SEM (cell line): ENCODE data around the genes NR0B1, CFAP47, LANCL3 and SYTL5.

- PRO-cap, result no peak
These were observed 114.4 kb downstream of the POLA1 start for GRCh38 chrX:24808035-24808699.

DNA sequence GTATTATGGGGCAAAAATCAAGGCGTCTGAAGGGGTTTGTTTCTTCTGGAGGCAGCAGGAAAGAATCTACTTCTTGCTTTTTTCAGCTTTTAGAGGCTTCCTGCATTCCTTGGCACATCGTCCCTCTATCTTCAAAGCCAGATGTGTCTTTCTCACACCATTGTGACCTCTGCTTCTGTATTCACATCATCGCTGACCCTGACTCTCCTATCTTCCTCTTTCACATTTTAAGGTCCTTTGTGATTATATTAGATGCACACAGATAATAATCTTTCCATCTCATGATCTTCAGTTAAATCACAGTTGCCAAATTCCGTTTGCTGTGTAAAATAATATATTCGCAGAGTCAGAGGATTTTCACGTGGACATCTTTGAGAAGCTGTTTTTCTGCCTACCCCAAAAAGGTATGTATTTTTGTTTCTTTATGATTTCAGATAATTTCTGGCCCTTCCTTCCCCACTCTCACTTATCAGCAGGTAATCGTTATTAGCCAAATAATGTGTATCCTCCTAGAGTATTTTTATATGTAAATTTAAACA, 112.6 kb downstream of the PPP4R3C start:
- PRO-cap, result no peak

DNA sequence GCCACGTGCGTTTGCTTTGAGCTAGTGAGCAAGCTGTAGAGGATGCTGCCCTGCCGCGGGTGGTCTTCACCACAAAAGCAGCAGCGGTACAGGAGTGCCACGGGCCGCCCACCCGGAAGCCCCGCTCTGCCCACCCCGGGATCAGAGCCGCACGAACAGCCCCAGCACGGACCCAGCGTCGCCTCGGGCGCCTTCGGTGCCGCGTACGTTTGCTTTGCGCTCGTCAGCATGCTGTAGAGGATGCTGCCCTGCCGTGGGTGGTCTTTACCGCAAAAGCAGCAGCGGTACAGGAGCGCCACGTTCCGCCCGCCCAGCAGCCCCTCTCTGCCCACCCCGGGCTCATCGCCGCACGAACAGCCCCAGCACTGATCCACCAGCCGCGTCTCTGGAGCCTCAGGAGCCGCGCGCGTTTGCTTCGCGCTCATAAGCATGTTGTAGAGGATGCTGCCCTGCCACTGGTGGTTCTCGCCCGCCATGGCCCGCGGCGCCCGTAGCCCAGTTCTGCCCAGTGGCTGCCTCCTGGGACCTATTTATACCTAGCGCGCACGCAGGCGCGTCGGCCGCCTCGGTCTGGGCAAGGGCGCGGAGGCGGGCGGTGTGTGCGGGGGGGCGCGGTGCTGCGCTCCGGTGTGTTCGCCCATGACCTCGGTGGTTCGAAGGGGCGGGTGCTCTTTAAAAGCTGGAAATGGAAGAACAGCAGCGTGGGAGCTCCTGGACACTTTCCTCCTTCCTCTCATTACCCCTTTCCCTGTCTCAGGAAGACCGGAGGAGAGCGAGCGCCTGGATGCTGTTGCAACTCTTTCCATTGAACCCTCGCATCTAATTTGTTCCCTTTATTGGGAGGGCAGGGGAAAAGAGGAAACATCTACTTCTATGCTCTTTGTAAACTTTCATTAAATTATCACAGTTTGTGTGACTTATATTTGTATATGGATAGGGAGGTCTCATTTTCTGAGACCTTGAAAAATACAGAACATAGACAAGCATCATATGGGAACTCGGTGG, at the start of gene NR0B1:
TSS of gene NR0B1 (minus strand) at position 503 of the 1,005 bp plus-strand sequence.
- PRO-cap, result no peak

DNA sequence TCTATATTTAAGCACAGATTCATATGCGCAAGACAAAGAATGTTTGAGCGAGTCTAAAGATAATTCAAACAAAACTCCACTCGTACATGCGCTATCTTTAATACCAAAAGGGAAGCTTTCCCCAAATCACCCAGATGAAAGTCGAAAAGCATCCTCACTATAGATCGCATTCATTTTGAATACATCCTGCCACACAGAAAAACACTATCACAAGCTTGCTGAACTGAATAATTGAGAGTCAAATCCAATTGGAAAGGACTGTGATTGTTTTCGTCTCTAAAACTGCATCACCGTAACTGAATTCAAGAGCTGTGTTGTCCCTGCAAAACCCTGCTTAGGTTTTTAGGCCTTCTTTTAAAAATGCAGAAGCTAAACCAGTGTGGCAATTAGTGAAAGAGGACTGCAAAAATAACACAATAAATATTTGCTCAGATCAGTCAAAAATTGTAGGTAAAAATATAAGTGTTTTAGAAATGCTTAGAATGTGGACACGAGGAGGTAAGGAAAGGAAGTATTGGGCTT, 586 bp downstream of the TASL start:
- PRO-cap, result no peak

DNA sequence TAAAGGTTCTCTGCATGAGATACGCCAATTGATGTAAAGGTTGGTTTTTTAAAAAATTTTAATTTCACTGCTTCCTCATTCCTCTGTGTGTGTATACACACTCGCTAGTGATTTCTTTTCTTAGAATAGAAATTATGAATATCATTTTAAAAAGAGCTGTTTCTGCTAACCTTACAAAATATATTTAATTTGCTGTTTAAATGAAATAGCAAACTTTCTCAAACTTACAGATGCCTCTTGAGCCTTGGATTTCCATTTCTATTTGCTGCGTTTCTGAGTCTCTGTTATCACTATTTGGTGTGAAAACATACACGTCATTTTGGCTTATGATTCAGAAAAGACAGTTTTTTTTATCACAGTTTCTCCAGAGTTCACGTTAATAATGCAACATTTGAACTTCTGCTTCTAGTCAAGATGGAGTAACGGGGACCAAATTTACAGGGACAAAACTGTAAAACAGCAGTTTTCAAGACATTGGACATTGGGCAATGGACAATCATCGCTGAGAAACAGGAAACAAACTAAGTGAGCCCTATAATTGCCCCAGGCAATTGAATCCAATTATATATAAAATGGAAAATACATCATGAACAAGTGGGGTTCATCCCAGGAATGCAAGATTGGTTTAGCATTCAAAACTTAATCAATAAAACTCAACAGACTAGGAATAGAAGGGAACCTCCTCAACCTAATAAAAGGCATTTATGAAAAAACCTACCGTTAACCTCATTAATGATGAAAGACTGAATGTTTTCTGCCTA, 36.1 kb upstream of the TASL start:
- PRO-cap, result no peak

- PRO-cap, result no peak
These were observed 32.2 kb upstream of the GK start for GRCh38 chrX:30620990-30621496.

GRCh38 chrX:30668210-30668995, 15.2 kb downstream of the GK start:
- PRO-cap, result no peak

DNA sequence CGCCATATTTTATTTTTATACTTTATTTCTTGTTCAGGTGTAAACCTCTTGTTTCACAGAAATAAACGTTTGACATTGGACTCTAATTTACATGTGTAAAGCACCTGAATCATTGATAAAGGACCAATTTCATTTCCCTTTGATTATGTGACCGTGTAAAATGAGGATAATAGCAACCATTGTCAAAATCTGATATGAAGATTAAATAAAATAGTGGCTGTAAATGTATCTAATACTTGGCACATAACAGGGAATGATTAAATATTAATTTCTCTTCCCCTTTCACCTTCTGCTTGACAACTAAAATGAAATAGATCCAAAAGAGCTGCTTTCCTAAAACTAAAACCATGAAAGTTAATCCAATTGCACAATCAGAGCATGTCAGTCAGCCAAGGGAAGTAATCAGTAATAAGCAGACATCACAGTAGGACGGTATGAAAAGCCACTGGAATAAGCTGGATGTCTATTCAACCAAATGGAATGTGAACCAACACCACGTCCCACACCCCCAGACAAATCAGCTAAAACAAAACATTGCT, 859.2 kb upstream of the FTHL17 start:
- PRO-cap, result no peak

GRCh38 chrX:32545069-32545537, 666.2 kb downstream of the DMD start:
- PRO-cap, result no peak

GRCh38 chrX:32854038-32854419, 357.3 kb downstream of the DMD start:
- PRO-cap, result no peak

DNA sequence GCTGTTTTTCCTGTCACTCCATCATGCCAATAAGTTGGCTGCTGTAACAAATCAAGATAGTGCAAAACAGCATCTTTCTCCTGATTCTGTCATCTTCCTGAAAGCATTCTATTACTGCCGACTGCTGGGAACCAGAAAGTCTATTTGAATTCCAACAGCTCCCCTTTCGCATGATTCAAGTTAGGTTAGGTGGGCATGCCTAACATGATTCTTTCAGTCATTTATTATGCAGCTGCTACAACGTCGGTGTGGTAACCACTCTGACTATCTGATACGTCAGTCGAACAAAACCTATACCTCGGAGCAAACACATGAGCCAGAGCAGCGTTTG, 127.9 kb upstream of the DMD start:
- PRO-cap, result no peak

GRCh38 chrX:33726629-33727188, 405.4 kb downstream of the FAM47A start:
- PRO-cap, result no peak

GRCh38 chrX:33741855-33742345, 390.2 kb downstream of the FAM47A start:
- PRO-cap, result no peak

- PRO-cap, result no peak
These were observed 241.7 kb downstream of the TMEM47 start for GRCh38 chrX:34415077-34416067.

GRCh38 chrX:35798552-35798949, 409 bp downstream of the MAGEB16 start:
- PRO-cap, result no peak

DNA sequence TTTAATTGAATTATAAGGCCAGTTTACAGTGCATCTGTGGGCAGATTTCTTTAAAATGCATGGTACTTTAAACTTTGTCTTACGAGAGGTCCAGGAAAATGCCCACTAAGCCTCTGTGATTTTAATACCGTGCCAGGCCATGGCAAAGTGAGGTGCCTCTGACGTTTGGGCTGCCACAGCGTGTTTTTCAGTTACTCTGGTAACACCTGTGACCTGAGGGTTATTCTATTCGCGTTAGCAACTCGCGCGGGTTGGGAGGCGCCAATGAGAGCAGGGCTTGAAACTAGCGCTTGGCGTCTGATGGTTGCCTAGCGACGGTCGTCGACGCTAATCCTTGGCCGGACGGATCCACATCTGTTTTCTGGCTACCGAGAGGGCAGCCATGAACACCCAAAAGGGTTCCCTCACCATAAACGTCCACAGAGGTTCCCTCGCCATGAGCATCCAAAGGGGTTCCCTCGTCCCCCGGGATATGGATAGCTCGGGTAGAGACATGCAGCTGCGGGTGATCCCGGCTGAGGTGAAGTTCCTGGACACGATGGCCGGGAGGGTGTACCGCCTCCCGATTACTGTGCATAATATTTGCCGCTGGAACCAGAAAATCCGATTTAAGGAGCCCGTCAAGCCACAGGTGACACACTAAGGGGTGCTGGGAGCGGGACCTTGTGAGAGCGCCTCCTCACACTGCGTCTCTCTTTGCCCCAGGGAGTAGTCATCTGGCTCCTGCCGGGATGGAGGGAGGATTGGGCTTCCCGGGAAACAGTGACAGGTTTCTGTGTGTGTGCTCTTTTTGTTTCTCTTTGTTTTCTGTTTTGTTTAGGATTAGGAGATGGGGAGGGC, at the start of gene CFAP47:
TSS of gene CFAP47 (plus strand) at position 317 of the 840 bp plus-strand sequence.
- PRO-cap, result no peak

DNA sequence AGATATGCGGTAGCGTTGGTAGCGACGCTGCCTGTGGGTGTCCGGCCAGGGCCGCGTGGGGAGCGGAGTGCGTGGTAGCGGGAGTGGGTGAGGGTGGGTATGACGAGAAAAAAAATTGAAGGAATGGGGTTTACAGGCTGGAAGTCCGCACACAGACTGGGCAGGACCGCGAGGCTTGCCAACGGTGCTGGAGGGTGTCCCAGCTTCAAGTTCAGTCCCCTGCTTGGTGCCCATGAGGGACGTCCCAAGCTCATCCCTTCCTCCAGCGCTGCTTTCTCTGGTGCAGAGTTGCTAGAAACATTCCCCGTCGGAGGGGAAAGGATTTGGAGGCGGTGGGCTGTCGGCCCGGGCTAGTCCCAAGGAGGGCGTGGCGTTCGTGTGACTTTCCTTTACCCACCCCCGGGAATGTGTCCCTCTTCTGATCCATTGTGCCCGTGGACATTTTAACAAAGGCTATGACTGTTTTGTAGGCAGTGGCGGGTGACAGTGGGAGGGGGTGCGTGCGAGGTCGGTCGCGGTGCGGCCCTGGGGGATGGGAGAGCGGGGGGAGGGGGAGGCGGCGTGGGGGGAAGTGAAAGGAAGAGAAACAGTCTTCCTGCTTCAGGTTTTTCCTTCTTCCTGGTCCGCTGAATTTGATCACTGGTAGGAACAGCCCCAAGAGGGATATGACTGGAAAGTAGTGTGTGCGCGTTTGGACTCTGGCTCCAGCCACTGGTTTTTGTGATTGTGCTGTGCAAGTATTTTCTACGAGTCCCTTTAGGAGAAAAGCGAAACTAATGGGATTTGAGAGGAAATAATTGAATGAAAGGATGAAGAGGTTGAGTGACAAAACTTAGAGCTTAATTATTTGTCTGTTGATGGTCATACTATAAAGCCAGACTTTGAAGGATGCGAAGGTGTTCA, 598 bp downstream of the PRRG1 start:
- PRO-cap, result no peak

DNA sequence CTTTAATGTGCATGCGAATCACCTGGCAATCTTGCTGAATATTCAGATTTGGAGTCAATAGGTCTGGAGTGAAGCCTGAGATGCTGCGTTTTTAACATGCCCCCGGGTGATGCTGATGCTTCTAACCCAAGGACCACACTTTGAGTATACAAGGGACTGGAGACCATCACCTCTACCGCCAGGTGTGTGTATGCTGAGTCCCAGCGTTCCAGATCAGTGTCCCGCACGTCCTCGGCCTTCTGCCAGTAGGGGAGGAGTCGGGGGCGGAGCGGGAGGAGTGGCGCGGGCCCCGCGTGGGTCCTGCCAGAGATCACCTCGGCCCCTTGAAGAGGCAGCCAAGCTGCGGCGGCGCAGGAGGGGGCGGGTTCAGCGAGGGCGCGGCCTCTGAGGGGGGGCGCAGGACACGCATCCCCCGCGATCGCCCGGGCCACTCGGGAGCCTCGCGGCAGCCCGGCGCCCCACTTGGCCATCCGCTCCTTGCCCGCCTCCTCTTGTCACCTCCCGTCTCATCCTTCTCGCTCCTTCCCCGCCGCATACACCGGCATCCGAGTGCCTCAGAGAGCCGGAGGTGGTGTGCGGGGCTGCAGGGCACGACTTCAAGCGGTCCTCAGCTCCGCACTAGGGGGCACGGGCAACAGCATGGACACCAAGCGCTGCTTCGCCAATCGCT, at the start of gene LANCL3:
TSS of gene LANCL3 (plus strand) at position 430 of the 670 bp plus-strand sequence.
- PRO-cap, result no peak

GRCh38 chrX:37811219-37811948, 31.5 kb downstream of the CYBB start:
- PRO-cap, result no peak

DNA sequence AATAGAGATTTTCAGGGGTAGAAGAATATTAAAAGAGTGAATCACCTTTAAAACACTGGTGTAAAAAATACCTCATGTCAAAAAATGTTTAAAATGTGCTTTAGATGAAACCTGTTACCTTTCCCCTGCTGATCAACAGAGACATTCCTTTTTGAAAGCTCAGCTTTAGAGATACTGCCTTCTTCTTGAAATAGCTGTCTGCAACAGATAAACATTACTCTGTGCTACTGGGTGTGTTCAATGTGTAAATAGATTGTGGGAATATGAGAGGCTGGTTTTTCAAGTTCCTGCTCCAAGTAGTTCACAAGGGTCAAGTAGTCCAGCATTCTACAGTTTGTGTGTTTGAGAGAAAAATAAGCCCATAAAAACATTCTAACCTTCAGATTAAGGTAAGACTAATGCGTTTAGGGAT, at the start of gene SYTL5:
TSS of gene SYTL5 (plus strand) at position 274 of the 412 bp plus-strand sequence.
- PRO-cap, result no peak